Suprapubic skin (tissue), 4 donors: ENCODE measurements around a stretch of chr10.

DNA sequence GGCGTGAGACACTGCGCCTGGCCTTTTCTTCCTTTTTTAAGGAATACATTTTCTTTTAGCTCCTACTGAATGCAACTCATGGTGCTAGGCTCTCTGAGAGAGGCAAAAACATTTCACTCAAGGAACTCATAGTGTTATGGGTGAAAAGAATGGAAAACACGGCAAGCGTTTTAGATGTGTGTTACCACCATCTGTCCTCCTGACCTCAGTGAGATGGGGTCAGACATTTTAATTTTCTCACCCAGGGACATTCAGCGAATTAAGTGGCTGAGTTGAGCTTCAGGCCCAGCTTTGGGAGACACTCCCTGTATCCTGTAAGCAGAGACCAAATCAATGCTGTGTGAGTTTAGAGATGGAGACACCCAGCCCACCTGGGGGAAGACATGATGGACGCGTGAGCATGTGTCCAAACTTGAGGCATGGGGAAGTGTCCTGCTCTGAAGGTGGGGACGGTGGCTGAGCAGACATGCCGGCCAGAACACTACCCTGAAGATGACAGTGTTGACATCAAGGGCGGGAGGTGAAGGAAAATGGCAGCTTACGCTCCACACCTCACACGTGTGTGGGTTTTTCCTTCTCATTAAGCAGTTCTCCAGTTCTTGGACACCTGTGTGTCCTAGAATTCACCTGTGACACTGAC is 44.1 kb downstream of the CAMK1D start:
- PRO-cap = no peak
- RAMPAGE, long total RNA, 4 experiments = no peak in any of the 4 experiments

- PRO-cap = no peak
- RAMPAGE, long total RNA, 4 experiments = no peak in any of the 4 experiments
Measured at GRCh38 chr10:12418913-12419869, 69.8 kb downstream of the CAMK1D start.

GRCh38 chr10:12489628-12490157 is 140.3 kb downstream of the CAMK1D start:
- PRO-cap = no peak
- RAMPAGE, long total RNA, 4 experiments = no peak in any of the 4 experiments

DNA sequence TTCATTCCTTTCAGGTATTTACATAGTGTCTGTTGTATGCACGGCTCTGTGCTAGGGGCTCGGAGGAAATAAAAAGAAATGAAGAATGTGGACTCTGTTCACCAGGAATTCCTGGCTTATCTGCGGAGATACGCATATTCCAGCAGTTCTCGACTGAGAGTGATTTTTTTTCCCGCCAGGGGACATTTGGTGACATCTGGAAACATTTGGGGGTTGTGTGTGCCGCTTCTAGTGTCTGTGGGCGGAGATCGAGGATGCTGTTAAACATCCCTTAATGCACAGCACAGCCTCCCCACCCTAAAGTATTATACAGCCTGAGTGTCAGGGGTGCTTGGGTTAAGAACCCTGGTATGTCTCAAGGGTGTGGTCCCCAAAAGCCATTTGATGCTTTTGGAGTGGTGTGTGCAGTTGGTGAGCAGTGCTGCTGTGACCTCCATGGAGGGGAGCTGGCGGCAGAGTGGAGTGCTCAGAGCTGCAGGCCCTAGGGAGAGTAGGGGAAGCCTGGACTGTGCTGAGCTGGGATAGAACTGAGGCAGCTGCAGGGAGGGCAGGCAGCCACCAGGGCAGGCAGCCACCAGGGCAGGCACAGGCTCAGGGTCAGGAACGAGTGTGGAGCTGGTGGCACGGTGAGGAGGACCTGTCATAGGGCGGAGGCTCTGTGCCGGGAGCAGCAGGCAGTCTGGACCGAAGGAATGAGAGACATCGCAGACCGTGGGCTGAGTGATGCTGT is 152.3 kb downstream of the CAMK1D start:
- PRO-cap = no peak
- RAMPAGE, long total RNA, 4 experiments = start-site peak on the plus strand in 1 of 4 experiments, centred at position 427 of the sequence, 11 reads per replicate

GRCh38 chr10:12556258-12556834 is 207.0 kb downstream of the CAMK1D start:
- PRO-cap = no peak
- RAMPAGE, long total RNA, 4 experiments = no peak in any of the 4 experiments

DNA sequence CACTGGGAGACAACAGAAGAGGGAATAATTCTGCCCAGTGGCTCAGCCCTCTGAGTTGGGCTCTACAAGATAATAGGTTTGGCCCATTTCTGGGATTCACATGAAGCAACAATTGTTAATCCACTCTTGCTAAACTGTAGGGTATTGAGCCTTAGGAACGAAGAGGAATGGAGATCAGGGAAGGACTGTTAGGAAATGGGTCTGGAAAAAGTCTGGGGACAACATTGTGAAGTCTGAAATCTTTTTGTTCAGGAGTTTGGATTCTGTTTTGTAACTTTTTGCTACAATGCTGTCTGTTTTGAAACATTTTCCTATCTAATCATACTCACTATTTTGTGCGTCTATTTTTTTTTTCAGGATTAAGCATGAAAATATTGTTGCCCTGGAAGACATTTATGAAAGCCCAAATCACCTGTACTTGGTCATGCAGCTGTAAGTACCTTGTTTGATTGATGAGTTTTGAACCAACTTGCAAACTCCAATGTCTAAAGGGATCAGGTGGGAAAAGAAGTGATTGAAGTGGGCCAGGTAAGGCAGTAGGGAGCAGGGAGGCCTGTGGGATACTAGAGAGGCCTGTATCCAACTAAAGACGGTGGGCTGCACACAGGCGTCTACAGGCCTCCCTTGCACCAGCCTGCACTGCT is 317.2 kb downstream of the CAMK1D start:
- PRO-cap = no peak
- RAMPAGE, long total RNA, 4 experiments = no peak in any of the 4 experiments

DNA sequence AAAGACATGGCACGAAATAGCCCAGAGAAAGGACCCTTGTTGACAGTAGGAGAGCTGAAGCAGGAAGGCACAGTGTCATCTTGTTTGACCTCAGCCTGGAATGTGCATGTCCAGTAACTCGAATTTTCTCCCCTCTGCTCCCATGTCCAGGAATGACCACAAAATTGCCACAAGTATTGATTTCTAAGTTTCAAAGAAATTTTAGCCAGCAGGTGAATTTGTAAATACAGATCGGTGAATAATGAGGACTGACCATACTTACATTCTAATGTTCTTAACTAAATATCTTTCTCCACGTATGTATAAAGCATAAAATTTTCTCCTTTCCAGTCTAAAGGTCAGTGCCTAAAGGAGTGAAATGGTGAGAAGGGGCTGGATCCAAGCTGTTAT is 300.9 kb downstream of the CCDC3 start:
- PRO-cap = no peak
- RAMPAGE, long total RNA, 4 experiments = no peak in any of the 4 experiments

GRCh38 chr10:12730681-12731605 is 270.6 kb downstream of the CCDC3 start:
- PRO-cap = no peak
- RAMPAGE, long total RNA, 4 experiments = start-site peak on the plus strand in 1 of 4 experiments, at chr10:12730828-12730902 at its widest, 8 reads per replicate

- PRO-cap = no peak
- RAMPAGE, long total RNA, 4 experiments = no peak in any of the 4 experiments
Measured at GRCh38 chr10:12769519-12770153, 231.9 kb downstream of the CCDC3 start.

DNA sequence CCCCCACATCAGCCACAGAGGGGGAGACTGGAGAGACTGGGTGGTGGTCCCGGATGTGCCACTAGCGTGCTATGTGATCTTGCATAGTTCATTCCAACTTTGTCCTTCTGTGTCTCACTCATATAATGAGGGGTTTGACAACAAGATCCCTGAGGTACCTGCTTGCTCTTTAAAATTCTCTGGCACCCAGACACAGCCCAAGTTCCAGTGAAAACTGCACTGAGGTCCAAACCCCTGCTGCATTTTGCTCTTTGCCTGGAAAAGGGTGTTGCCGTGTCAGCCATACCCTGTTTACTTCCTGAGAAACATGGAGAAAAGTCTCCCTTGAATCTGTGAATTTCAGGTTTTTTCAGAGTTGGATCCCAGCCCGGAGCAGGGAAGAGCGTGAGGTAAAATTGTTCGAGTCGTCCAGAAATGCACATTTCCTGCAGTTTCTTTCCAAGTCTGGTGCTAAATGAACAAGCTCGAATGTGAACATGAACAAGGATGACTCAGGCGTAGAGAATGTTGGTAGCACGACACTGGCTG is 156.5 kb downstream of the CCDC3 start:
- PRO-cap = no peak
- RAMPAGE, long total RNA, 4 experiments = no peak in any of the 4 experiments

DNA sequence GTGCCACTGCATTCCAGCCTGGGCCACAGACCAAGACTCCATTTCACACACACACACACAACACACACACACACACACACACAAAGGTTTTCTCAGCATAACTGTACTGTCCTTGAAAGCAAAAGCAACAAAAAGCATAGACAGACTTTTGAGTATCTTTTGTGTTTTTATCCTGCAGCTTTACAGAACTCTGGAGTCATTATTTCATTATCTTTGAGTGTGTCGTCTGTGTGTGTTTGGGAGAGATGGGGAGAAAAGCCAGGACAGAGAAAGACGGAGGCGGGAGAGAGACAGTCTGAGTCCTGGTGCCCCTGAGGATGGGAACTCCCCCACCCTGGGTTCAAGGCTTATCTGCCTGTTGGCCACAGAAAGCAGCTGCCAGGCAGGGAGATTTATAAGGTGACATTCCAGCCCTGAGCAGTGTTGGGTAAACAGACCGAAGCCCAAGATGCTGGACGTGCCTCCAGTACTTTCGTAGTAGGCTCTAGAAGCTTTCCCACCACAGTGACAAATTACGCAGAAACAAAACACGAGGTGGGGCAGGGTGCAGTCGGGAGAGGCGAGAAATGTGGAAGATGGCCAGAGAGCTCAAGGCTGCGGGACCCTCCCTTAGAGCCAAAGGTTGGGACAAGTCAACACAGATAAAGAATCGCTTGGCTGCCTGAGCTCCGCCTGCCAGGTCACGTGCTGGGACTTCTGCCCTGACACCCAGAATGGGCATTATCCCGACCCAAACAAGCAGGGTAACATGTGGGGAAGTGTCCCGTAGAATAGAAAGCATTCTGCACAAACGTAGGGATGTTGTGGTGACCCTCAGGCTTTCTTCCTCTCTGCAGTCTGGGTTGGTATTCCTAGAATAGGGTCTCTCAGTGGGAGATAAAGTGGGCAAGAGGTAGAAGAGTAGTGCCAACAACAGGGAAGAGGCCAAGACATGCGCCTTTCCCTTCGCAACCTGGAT is 41.1 kb downstream of the CCDC3 start:
- PRO-cap = no peak
- RAMPAGE, long total RNA, 4 experiments = no peak in any of the 4 experiments

DNA sequence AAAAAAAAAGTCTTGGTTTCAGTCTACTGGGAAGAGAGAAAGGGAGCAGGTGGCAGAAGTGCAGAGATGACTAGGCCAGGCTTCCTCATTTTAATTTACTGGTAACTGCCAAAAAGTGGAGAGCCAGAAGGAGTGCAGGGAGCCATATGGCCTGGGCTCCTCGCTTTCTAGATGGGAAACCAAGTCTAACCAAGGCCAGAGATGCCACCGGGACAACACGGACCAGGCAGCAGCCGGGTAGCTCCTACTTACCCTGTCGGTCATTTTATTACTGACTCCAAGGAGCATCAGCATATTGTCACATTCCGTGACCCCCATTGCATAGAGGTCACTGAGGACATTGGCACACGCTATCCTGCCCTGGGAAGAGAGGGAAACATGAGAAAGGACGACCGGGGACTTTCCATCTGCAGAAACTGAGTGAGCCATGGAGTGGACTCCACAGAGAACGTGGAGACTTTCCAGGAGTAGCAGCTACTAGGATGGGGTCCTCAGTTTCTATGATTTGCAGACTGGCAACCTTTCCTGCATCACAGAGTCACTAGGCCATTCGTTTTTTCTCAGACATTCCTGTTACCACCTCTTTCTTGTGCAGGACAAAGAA is 12.0 kb downstream of the SEPHS1 start:
- PRO-cap = no peak
- RAMPAGE, long total RNA, 4 experiments = no peak in any of the 4 experiments

- PRO-cap = no peak
- RAMPAGE, long total RNA, 4 experiments = no peak in any of the 4 experiments
Measured at GRCh38 chr10:13340555-13340988, 7.5 kb downstream of the SEPHS1 start.

- PRO-cap = no peak
- RAMPAGE, long total RNA, 4 experiments = no peak in any of the 4 experiments
Measured at GRCh38 chr10:13633588-13634190, 46.9 kb downstream of the PRPF18 start.

DNA sequence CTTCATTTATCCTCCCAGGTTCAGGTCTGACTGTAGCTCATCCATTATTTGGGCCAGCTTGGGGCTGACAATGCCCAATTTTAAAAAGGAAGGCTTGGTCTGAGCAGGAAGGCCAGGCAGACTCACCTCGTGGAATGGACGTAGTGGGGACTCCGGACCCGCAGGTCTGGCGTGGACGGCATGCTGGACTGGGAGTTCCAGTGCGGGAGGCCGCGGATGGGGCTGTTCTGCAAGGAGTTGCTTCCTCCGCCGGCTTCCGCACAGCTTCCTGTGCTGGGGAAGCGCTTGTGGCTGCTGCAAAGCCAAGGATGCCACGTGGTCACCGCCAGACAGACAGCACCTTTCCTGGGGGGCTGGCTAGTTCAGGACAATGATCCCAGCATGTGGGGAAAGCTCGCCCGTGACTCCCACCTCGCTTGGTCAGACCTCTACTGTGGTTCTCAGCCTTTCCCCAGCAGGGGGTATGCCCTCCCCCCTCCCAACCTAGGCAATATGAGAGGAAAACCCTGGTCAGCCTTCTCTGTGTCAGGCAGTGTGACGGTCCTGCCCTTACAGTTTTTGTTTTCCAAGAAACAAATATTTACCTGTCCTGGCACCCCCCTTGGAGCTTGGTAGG is 72.5 kb downstream of the PRPF18 start:
- PRO-cap = no peak
- RAMPAGE, long total RNA, 4 experiments = no peak in any of the 4 experiments

DNA sequence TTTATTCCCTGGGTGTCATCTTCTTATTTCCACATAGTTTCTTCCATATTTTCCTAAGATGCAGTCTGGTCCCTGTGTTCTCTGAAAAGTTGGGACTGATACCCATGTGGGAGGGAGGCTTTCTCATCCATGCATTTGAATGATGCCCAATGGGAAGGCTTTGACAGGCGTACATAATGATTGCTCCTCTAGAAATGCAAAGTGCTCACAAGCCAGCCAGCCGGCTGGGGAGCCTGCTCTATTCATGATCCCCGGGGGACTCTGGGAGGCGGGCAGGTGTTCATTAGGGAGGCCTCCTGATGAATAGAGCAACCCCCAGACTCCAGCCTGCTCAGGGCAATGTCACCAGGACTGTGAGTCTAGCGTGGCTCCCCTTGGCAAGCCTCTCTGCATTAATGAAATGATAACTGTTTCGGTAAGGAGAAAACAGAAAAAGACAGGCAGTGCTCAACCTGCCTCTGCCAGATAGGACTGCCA is 236.3 kb downstream of the PRPF18 start:
- PRO-cap = no peak
- RAMPAGE, long total RNA, 4 experiments = no peak in any of the 4 experiments

GRCh38 chr10:13892228-13892576 is 305.4 kb downstream of the PRPF18 start:
- PRO-cap = no peak
- RAMPAGE, long total RNA, 4 experiments = no peak in any of the 4 experiments

GRCh38 chr10:14153455-14154118 is 177.1 kb downstream of the FRMD4A start:
- PRO-cap = no peak
- RAMPAGE, long total RNA, 4 experiments = no peak in any of the 4 experiments

DNA sequence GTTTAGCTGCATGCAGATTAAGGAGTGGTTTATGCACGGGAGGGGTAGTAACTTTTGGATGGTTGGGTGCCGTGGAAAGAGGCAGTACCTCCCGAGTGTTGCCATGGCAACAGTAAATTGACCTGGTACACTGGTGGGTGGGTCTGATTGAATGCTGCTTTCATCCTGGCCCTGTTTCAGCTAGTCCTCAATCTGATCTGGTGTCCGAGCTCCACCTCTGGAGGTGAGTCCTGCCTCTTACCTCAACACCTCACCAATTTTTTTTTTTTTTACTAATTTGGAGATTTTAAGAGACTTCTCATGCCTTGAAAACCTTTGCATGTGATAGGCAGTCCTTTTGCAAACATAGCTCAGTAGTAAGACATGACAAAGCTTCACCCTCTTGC is 156.4 kb upstream of the FRMD4A start:
- PRO-cap = no peak
- RAMPAGE, long total RNA, 4 experiments = no peak in any of the 4 experiments

GRCh38 chr10:14519790-14520340 is 189.1 kb upstream of the FRMD4A start:
- PRO-cap = no peak
- RAMPAGE, long total RNA, 4 experiments = no peak in any of the 4 experiments